Prostate gland (tissue), 2 donors: Measurements from ENCODE around the gene SNCAIP.

DNA sequence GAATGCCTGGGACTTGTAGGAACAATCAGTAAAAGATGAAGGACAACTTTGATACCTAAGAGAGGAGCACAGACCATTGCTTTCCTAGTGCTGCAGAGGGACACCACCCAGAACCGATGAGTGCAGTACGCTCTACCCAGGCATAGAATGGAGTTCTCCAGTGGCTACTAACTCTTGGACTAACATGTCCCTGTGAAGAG lies 530.6 kb upstream of the SEMA6A start:
- PRO-cap, result no peak
- RAMPAGE, long total RNA, 2 experiments, result no peak in any of the 2 experiments

DNA sequence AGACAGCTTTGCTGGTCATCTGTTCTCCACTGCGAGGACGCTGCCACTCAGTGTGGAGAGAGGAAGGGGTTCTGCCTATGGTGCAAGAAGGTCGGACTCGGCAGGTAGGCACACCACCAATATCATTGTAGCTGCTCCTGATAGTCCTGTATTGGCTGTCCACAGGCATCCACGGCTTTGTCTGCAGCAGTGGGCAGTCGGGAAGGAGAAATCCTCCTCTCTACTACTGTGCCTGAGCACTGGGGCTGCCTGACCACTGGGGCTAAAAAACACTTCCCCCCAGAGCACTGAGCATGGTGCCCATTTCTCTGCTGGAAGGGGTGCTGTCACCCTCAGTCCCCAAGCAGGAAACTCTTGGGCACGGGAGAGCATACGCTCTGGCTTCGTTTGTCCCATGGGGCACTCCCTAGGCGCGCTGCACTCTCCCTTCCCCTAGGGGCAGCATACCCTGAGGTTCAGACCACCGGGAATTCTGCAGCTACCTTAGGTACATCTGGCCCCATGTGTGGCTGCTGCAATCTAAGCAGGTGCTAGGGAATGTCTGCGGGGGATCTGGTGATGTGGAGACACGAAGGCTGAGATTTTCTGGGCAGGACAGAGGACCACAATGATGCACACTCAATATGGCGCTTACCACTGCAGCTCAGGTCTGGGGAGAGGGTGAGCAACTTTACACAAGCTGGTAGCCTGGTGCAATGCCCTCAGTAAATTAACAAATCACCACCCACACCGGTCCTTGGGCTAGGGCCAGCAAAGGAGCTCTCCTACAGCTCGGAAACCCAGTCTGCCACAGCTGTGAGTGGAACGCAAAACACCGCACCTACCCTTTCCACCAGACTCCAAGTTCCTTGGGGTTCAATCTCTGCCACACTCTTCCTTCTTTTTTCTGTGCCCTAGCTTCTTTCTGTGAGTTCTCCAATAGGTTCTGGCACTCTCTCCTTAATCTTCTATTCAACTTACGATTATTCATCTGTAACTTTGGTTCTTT lies 881.0 kb upstream of the SEMA6A start:
- PRO-cap, result no peak
- RAMPAGE, long total RNA, 2 experiments, result no peak in any of the 2 experiments

GRCh38 chr5:119315501-119316212 lies 40.2 kb upstream of the TNFAIP8 start:
- PRO-cap, result no peak
- RAMPAGE, long total RNA, 2 experiments, result no peak in any of the 2 experiments

DNA sequence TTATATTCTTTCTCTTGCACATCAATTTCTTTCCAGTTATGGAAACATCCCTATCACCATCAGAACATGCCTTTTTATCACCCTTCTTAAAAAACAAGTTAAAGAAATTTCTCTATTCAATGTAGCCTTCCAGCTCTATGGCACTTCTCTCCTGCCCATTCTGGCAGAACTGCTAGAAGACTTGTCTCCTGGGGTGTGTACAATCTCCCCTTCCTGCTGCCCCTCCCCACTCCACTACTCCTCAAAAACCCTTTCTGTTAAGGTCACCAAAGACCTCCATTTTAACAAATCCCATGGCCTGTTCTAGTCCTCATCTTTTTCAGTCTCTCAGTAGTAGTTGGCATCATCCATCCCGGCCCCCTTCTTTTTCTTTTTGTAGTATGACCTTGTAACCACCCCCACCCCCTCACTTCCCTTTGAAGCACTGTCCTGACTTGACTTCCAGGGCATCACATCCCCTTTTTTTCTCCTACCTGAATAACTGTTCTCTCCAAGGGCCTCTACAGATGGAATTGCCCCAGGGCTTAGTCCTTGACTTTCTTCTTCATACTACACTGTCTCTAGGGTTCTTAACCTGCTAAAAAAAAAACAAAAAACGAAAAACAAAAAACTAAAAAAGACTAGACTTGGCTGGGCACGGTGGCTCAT lies 35.4 kb upstream of the TNFAIP8 start:
- PRO-cap, result no peak
- RAMPAGE, long total RNA, 2 experiments, result no peak in any of the 2 experiments

DNA sequence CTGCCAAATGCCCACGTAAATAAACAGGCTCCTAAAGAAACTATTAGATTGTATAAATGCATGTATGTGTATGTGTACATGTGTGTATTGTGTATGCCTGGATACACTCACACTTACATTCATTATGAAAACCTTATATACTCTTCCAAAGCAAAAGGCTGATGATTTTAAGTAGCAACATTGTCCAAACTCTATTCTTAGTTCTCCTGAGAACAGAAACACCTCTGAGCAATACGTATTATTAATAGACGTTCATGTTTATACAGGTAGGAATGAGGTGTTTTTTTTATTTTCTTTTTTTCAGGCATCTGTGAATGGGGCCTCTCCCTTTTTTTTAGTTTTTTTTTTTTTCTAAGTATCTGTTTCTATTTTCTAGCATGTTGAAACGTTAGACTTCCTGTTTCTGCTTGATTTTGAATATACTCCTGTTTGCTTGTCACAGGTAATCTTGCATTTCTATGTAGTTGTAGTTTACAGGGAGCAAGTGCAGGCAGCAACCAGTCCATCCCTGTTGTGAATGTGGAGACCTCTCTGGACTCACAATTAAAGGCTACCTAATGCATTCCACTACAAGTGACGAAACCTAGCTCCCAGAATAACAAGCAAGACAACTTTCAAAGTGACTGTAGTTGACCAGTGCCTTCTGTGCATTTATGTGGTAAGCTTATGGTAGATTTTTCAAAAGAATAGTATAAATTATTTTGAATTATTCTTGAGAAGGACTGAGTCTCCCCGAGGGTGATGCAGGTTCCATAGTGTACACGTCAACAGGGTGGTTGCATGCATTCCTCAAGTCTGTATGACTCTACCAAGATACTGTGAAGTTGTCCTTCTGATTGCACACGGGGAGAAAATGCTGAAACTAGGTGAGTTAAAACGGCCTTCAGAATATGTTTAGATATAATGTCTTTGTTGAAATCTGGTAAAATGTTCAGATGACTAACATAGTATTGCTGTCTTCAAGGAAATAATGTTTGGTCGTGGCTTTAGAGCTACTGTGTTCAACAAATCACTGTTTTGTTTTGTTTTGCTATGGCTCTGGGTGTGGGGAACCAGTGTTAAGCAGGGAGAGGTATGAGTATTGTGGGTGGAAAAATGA lies 22.7 kb upstream of the TNFAIP8 start:
- PRO-cap, result no peak
- RAMPAGE, long total RNA, 2 experiments, result no peak in any of the 2 experiments

DNA sequence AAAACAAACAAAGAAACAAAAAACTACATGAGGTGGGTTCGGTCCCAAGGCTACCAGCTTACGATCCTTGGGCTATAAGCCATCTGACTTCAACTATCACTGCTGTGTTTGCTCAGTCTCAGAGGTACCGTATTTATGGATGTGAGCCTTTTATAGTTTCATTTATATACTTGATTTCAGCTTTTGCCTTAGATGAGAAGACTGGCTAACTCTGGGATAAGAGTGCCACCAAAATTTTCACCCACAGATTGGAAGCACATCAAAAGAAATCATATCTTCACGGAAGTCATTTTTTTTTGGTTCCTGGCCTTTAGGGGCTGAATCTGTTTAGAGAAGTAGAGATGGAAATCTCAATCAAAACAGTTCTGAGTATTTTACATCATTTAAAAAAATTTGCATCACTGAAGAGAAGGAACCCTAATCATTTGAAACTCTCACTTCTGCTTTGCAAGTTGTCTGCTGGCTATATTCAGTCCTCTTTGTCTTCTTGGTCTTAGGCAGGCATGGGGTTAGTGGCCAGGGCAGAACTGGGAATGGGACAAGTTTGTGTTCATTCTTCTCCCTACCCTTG lies 14.3 kb upstream of the TNFAIP8 start:
- PRO-cap, result no peak
- RAMPAGE, long total RNA, 2 experiments, result no peak in any of the 2 experiments

DNA sequence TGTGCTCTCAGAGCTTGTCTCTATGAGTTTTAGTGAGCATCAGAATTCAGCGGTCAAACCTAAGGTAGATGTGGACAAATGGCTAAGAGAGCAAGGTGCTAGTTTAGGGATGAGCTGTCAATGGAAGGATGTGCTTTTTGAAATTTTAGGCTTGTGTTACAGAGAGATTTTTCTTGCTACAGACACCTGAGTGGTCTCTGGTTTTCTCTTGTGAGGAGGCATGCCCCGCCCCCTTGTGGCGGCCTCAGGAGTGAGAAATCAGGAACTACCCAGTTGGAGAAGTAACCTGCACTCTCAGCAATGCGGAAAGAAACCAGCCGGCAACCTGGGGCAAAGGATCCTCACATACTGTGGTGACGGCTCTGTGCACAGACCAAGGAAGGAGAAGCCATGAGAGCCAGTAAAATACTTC lies 16.9 kb upstream of the HSD17B4 start:
- PRO-cap, result no peak
- RAMPAGE, long total RNA, 2 experiments, result no peak in any of the 2 experiments

GRCh38 chr5:120257963-120258526 lies 206.1 kb upstream of the PRR16 start:
- PRO-cap, result unidirectional peak, minus-strand start at chr5:120258220
- RAMPAGE, long total RNA, 2 experiments, result no peak in any of the 2 experiments

GRCh38 chr5:122077468-122077751 lies 649 bp downstream of the LOX start:
- PRO-cap, result no peak
- RAMPAGE, long total RNA, 2 experiments, result start-site peak on the minus strand in 1 of 2 experiments, at chr5:122077507-122077560 at its widest, 6 reads per replicate

- PRO-cap, result no peak
- RAMPAGE, long total RNA, 2 experiments, result no peak in any of the 2 experiments
These were observed 16.1 kb upstream of the ZNF474 start for GRCh38 chr5:122113142-122113657.

DNA sequence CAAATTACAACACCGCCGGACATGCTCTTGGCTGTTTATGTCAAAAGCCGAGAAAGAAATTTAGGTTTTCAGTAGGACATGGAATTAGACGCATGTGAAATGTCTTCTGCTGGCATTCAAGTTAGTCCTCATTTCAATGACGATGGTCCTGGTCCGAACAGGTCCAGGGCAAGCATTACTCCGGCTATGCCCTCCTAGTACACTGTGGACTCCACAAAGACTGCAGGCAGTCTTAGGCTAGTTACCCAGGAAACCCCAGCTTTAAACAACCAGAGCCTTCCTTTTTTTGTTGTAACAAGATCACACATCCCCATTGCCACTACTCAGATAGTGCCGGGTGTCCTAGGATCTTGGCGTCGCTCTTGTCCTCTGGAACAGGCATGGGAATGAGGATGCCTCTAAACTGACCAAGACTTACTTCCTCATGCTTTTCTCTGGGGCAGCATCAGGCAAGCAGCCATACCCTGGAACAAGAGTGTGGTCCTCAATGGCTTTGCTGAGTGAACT lies 1.5 kb upstream of the SNCAIP start:
- PRO-cap, result no peak
- RAMPAGE, long total RNA, 2 experiments, result no peak in any of the 2 experiments

- PRO-cap, result bidirectional peak, plus-strand start at chr5:122312237, minus-strand start at chr5:122312080
- RAMPAGE, long total RNA, 2 experiments, result start-site peak on the plus strand in 2 of 2 experiments, at chr5:122311510-122312250 at its widest, 5 to 52 reads per replicate
These were observed at the start of gene SNCAIP for GRCh38 chr5:122311395-122312382. TSS of gene SNCAIP (plus strand) at chr5:122312237.

GRCh38 chr5:122312383-122313643 lies 776 bp downstream of the SNCAIP start:
- PRO-cap, result unidirectional peak, minus-strand start at chr5:122312781
- RAMPAGE, long total RNA, 2 experiments, result no peak in any of the 2 experiments

GRCh38 chr5:122774482-122774950 lies 364 bp upstream of the SNX2 start:
- PRO-cap, result bidirectional peak, plus-strand start at chr5:122775084, minus-strand start at chr5:122774892
- RAMPAGE, long total RNA, 2 experiments, result no peak in any of the 2 experiments

DNA sequence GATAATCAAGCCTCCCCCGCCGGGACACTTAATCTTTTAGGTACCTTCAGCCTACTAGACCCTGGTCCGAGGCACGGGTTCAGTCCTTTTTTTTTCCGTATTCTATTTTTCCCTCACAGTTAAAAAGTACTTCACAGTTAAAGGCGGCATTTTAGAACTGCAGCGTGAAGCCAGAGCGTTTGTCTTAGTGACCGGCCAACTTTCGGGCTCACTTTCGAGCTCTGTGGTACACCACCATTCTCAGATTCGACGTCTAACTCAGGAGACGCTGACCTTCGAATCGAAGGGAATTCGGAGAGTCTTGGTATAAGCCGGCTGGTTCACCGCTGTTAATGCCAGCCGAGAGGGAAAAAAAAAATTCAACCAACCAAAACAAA lies 618 bp upstream of the SNX24 start:
- PRO-cap, result no peak
- RAMPAGE, long total RNA, 2 experiments, result no peak in any of the 2 experiments

DNA sequence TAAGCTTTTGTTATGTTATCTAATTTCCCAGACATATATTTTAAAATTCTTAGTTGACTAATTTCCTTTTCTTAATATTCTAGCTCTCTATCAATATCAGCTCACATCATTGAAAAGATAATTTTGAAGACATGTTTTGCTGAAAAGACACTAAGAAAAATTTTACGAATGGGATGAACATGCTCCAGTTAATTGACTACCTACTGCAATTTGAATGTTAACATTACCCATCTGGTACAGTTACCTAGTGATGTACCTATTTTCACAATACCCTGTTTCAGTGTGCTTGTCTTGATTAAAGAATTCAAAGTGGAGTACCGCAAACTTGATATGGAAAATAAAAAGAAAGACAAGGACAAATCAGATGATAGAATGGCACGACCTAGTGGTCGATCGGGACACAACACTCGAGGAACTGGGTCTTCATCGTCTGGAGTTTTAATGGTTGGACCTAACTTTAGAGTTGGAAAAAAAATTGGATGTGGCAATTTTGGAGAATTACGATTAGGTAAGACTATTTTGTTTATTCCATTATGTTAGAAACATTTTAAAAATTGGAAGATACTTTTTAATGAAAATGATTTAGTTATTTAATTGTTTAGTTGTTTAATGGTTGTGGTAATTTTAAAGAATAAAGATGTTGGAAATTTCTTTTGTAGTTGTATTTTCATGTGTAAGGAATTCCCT lies 33.5 kb downstream of the CSNK1G3 start:
- PRO-cap, result no peak
- RAMPAGE, long total RNA, 2 experiments, result no peak in any of the 2 experiments

DNA sequence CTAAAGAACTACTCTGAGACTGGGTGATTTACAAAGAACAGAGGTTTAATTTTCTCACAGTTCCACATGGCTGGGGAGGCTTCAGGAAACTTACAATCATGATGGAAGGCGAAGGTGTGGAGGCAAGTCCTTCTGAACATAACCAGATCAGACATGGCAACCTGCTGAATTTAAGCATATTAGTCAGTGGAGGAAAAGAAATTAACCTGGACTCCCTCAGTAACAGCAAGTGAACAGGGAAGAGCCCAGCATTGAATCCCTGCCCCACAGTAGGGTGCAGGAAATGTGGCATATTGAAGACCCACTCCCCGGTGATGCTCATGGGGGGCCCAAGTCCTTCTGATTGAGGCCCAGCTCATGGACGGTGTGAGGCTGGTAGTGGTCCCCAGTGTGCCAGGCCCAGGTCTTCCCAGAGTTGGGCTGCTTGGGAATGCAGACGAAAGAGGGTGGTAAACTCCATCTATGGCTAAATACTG lies 142.8 kb downstream of the CSNK1G3 start:
- PRO-cap, result no peak
- RAMPAGE, long total RNA, 2 experiments, result no peak in any of the 2 experiments

DNA sequence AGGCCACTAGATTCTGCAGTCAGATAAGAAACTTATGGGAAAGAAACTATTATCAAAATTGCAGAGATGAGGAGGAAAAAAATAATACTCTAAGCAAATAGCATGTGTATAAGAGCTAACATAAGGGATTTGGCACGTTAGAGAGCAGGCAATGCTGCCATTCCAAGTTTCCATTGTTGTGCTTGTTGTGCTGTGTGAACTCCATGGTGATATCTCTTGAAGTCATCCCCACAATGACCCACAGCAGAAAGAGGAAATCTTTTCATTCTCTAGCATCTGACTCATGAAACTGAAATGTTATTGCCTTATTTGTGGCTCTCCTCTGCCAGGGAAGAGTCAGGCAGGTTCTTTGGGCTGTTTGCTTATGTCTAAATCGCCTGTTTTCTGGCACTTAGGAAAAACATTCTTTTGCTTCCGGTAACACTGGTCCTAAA lies 188.6 kb downstream of the CSNK1G3 start:
- PRO-cap, result no peak
- RAMPAGE, long total RNA, 2 experiments, result no peak in any of the 2 experiments

GRCh38 chr5:124599314-124599742 lies 147.1 kb downstream of the ZNF608 start:
- PRO-cap, result no peak
- RAMPAGE, long total RNA, 2 experiments, result no peak in any of the 2 experiments

DNA sequence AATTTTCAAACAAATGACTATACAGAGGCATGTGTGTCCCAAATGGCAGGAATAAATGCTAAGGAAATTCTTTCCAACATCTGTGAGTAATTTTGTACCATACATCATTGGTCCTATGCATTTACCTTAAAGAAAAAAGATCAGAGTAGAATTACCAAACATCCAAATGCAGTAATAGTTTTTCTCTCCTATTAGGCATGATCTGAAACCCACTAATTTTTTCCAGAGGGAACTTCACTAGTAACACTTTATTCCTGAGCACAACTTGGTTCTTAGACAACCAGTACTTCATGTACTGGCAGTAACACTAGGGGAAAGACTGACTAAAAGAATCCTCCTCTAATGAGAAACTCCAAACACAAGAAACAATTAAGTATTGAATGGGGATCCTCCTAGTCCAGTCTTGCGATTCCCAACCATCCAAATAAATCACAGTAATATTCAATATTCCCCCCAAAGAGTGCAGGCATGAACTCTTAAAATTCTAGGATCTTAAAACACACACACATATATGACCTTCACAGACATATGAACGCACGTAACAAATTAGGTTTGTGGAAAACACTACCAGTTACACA lies 49.0 kb downstream of the ZNF608 start:
- PRO-cap, result no peak
- RAMPAGE, long total RNA, 2 experiments, result no peak in any of the 2 experiments